ENCODE data around the gene ABTB1.

- PRO-cap, result no peak
- RAMPAGE, long total RNA, 2 experiments, result no peak in any of the 2 experiments
These were observed 53.7 kb downstream of the ROPN1B start for GRCh38 chr3:126022614-126023201.

DNA sequence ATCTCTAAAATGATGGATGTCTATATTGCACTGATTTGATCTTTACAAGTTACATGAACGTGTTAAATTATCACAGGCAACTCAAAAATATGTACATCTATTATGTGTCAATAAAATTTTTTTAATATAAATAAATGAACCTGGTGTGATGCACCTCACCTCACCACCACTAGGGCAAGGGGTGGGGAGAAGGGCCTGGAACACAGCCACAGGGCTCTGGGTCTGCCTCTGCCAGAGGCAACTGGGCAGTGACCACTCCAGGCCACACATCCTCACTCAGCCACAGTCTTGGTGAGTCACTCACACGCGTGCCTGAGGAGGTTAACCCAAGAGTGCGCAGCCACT, 2.4 kb downstream of the SLC41A3 start:
- PRO-cap, result no peak
- RAMPAGE, long total RNA, 2 experiments, result no peak in any of the 2 experiments

GRCh38 chr3:126179823-126180269, 540 bp downstream of the ALDH1L1 start:
- PRO-cap, result bidirectional peak, plus-strand start at chr3:126180076, minus-strand start at chr3:126179916
- RAMPAGE, long total RNA, 2 experiments, result no peak in any of the 2 experiments

- PRO-cap, result unidirectional peak, minus-strand start at chr3:126181477
- RAMPAGE, long total RNA, 2 experiments, result no peak in any of the 2 experiments
These were observed 913 bp upstream of the ALDH1L1 start for GRCh38 chr3:126181309-126181689.

GRCh38 chr3:126186715-126187106, 6.3 kb upstream of the ALDH1L1 start:
- PRO-cap, result no peak
- RAMPAGE, long total RNA, 2 experiments, result no peak in any of the 2 experiments

DNA sequence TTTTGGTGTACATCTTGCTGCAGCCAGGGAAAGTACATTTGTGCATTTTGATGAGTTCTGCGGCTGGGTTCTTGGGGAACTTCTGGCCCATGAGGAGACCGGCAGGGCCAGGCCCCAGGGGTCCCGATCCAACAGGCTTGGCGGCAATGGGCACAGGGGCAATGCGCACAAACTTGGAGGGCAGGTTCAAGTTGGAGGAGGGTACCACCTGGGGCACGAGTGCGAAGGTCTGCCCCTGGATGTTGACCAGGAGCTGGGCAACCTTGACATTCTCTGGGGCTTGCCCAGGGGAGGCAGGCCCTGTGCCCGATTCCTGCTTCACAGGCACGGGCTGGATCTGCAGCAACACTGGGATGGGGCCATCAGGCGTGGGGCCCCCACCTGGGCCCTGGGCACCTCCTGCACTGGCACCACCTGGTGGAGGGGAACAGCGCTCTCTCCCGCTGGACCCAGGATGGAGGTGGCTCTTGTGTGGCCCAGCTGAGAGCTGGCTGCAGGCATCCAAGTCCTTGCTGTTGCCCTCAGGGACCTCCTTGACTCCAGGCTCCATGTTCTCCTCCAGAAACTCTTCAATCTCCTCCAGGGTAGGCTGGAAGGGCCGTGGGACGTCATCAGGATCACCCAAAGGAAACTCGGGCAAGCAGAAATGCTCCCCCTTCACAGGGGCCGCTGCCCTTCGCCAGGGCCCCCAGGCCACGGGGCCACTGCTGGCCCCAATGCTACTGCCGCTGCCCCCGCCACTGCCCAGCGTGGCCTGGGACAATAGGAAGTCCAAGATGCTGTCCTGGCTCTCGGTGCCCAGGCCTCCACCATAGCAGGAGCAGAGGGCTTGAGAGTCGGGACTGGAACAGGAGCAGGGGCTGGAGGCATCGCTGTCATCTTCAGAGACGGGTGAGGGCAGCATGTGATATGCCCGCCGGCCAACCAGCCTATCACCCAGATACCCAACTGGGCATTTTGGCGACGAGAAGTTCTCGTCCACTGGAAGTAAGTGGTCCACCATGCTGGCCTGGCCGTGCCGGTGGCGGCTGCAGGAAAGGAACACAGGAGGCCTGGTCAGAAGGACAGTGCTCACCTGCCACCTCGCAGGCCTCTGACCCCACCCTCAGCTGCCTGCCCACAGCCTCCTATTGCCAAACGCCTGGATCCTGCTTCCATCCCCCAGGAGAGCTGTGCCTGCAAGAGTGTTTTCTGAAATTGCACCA, 4.9 kb downstream of the KLF15 start:
- PRO-cap, result no peak
- RAMPAGE, long total RNA, 2 experiments, result no peak in any of the 2 experiments

DNA sequence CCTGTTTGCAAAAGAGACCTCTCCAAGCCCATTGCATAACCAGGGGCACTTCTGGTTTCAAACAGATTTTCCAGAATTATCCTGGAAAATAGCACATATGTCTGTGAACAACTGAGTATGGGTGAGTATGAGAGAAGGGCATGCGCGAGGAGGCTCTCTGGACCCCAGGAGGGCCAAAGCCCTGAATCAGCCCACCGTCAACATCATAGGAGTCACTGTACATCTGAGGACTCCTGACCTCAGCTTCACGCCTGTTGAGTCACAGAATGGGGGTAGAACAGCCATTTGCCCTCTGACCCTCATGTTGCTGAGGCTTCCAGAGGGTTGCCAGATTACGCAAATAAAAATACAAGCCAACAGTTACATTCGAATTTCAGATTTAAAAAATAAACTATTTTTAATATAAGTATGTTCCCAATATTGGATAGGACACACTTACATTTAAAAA, 4.1 kb downstream of the KLF15 start:
- PRO-cap, result no peak
- RAMPAGE, long total RNA, 2 experiments, result no peak in any of the 2 experiments

DNA sequence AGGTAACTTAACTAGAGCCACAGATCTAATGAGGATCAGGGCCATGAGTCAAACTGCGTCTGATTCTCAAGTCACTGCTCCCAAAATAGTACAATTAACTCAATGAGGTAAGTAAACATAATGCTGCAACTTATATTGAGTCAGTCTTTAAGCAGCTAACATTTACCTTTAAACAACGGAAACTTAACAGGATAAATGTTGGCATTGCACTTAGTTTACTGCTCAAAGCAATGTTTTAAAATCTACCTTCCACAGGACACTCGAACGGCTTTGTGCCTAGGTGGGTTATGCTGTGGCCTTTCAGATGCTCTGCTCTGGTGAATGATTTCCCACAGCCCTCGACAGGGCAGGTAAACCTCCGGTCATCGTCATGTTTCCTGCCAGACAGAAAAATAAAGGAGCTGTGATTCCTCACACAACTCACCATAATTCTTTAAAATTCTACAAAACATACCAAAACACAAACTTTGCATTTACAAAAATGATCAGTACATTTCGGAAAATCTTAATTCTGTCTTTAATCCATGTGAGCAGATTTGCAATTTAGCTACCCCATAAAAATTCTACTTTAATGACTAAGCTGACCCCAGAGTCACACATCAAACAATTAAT, 4.9 kb downstream of the ZXDC start:
- PRO-cap, result no peak
- RAMPAGE, long total RNA, 2 experiments, result no peak in any of the 2 experiments

DNA sequence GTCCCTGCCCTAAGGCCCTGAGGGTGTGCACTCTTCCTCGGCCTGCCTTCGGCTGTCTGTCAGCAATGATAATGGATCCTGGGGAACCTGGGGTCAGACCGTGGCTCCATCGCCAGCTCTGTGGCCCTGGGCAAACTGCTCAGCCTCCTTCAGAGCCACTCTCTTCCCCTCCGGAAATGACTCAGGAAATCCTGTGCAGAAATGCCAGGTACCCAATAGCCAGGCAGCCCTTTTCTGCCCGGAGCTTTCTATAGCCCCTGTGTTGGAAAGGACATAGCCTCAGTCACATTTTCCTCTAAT, 11.4 kb upstream of the ZXDC start:
- PRO-cap, result no peak
- RAMPAGE, long total RNA, 2 experiments, result no peak in any of the 2 experiments

DNA sequence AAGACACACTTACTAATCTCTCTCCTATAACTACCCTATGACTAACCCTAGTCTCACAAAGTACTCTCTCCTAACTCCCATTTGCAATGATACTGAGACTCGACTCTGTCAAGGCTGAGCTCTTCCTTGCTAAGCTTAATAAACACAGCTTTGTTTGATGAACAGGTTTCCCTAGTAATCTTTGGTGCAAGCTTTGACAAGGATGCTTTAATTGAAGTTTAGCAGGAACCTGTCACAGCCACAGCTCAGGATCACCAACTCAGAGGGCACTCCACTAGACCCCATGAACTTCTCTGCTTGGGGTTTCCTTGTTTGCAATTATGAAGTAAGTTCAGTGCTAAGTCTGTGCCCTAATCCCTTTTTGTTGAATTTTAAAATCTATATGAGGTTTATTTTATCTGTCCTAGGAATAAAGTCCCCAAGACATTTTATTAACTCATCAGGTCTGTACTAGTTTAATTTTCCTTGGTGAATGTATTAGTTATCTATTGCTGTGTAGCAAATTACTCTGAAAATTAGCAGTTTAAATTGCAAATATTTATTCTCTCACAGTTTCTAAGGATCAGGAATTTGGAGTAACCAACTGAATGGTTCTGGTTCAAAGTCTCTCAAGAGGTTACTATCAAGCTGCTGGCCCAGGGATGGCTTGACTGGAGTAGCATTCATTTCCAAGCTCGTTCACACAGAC, 45.5 kb upstream of the C3orf22 start:
- PRO-cap, result no peak
- RAMPAGE, long total RNA, 2 experiments, result no peak in any of the 2 experiments

DNA sequence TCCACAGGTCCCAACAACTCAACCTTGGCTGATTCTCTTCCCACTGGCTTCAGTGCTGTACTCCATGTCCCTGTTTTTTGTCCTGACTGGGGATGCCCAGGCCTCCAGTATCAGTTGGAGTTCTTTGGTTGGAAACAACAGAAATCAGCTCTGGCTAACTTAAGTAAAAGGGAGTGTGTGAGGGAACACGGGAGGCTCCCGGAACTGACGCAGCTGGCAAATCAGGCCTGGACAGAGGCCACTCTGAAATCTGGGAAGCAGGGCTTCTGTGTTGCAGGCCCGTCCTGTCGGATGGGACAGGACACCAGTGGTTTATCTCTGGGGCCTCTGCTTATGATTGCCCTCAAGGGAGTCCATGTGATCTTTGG, 124.2 kb downstream of the CHCHD6 start:
- PRO-cap, result no peak
- RAMPAGE, long total RNA, 2 experiments, result no peak in any of the 2 experiments

GRCh38 chr3:126911190-126912316, 71.4 kb upstream of the PLXNA1 start:
- PRO-cap, result unidirectional peak, minus-strand start at chr3:126911525
- RAMPAGE, long total RNA, 2 experiments, result no peak in any of the 2 experiments

DNA sequence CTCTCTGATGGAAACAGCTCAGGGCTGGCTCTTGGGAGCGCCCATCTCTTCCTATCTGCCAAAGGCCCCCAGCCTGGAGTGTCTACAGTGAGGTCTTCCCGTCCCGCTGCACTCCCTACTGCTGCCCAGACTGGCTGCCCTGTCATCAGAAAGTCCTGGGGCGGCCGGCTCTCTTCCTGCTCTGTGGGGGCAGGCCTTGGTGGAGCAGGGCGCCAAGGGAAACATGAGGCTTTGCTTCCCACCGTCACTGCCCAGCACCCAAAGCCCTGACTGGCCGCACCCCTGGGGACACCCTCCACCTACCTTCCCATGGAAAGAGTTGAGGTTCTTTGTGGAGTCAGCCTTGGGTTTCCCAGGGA, 52.0 kb upstream of the PLXNA1 start:
- PRO-cap, result no peak
- RAMPAGE, long total RNA, 2 experiments, result no peak in any of the 2 experiments

DNA sequence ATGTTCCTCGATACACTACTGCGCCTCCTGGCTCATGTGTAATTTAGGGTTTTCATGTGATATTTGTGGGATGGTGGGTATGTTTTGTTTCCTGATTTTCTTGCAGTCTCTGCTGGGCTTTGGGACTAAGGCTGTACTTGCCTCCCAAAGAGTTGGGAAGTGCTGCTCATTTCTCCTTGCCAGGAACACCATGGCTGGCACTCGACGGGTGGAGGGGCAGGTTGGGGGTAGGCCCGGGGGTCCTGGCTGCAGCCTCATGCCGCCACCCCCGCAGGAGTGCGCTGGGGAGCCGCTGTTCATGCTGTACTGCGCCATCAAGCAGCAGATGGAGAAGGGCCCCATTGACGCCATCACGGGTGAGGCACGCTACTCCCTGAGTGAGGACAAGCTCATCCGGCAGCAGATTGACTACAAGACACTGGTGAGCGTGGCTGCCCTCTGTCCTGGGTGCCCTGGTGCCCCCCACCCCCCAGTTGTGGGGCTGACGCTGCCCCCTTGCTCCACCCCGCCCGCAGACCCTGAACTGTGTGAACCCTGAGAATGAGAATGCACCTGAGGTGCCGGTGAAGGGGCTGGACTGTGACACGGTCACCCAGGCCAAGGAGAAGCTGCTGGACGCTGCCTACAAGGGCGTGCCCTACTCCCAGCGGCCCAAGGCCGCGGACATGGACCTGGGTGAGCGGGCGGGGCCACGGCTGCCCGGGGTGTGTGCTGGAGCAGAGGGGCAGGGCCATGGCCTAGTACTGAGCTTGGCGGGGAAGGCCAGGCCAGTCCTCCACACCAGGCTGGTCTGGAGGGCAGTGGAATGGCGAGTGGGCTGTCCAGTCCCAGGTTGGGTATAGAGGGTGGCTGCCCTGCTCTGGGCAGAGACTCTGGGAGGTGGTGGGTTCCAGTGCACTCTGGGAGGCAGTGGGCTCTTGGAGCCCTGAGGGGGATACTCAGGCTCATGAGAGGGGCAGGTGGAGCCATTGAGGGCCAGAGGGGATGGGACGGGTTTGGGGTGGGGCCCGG, 45.1 kb downstream of the PLXNA1 start:
- PRO-cap, result no peak
- RAMPAGE, long total RNA, 2 experiments, result no peak in any of the 2 experiments

GRCh38 chr3:127028677-127029217, 45.8 kb downstream of the PLXNA1 start:
- PRO-cap, result no peak
- RAMPAGE, long total RNA, 2 experiments, result no peak in any of the 2 experiments

GRCh38 chr3:127456158-127456937, 134.2 kb downstream of the TPRA1 start:
- PRO-cap, result no peak
- RAMPAGE, long total RNA, 2 experiments, result no peak in any of the 2 experiments

- PRO-cap, result no peak
- RAMPAGE, long total RNA, 2 experiments, result start-site peak on the minus strand in 1 of 2 experiments, at chr3:127579783-127579913 at its widest, 5 reads per replicate
These were observed 10.7 kb downstream of the TPRA1 start for GRCh38 chr3:127579461-127580641.

DNA sequence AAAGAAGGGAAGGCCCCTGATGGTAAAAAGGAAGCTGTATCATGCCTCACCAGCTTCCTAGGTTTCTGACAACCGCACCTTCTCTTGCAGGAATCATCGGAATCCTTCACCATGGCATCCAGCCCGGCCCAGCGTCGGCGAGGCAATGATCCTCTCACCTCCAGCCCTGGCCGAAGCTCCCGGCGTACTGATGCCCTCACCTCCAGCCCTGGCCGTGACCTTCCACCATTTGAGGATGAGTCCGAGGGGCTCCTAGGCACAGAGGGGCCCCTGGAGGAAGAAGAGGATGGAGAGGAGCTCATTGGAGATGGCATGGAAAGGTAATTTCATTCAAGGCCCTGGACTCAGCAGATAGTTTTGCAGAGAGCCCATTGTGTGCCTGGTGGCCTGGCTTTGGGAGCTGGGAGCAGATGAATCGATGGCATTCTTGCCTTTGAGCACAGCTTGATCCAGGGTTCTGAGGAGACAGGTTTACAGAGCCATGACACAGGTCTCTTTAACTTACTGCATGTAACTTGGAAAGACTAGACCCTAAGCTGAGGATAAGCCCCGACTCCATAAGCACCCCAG, 1.1 kb downstream of the MCM2 start:
- PRO-cap, result no peak
- RAMPAGE, long total RNA, 2 experiments, result no peak in any of the 2 experiments

DNA sequence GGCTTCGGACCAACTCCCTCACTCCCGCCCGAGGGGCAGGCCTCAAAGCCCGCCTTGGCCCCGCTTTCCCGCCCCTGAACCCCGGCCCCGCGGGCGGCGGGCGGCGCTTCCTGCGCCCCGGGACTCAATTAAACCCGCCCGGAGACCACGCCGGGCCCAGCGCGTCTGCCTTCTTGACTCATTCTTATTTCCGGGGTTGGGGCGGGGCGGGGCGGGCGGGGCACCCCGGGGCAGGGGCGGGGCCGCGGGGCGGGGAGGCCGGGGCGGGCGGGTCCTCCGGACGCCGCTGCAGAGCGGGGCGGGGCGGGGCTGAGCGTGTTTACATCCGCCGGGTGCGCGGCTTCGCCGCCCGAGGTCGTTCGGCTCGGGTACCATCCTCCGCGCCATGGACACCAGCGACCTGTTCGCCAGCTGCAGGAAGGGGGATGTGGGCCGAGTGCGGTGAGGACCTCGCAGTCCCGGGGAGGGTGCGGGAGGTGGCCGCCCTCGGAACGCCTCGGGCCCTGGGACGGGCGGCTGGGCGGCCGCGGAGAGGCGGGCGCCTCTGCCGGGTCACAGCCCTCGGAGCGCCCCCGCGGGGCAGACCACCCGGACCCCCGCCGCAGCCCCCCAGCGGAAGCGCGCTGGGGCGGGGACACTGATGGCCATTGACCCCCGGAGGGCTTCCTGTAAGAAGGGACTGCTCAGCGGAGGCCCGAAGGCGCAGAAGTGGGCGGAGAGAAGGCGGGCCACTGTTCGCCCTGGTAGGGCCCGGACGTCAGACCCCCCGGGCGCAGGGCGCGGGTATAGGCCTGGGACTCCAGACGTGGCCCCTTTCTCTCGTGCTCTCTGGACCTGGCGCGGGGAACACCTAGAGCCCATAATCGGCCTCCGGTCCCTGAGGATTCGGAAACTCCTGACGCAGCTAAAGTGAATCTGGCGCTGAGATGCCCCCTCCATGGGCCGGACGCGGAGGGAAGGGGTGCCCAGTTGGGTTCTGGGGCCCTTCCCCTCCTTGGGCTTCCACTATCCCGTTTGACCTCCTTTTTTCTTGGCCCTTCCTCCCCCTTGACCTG, at the start of gene ABTB1:
Gene ABTB1 (plus strand): TSS at position 312 of the 1,055 bp plus-strand sequence.
- PRO-cap, result bidirectional peak, plus-strand start at position 291 of the sequence, minus-strand start at position 158 of the sequence; bidirectional peak, plus-strand start at position 773 of the sequence, minus-strand start at position 670 of the sequence
- RAMPAGE, long total RNA, 2 experiments, result no peak in any of the 2 experiments

DNA sequence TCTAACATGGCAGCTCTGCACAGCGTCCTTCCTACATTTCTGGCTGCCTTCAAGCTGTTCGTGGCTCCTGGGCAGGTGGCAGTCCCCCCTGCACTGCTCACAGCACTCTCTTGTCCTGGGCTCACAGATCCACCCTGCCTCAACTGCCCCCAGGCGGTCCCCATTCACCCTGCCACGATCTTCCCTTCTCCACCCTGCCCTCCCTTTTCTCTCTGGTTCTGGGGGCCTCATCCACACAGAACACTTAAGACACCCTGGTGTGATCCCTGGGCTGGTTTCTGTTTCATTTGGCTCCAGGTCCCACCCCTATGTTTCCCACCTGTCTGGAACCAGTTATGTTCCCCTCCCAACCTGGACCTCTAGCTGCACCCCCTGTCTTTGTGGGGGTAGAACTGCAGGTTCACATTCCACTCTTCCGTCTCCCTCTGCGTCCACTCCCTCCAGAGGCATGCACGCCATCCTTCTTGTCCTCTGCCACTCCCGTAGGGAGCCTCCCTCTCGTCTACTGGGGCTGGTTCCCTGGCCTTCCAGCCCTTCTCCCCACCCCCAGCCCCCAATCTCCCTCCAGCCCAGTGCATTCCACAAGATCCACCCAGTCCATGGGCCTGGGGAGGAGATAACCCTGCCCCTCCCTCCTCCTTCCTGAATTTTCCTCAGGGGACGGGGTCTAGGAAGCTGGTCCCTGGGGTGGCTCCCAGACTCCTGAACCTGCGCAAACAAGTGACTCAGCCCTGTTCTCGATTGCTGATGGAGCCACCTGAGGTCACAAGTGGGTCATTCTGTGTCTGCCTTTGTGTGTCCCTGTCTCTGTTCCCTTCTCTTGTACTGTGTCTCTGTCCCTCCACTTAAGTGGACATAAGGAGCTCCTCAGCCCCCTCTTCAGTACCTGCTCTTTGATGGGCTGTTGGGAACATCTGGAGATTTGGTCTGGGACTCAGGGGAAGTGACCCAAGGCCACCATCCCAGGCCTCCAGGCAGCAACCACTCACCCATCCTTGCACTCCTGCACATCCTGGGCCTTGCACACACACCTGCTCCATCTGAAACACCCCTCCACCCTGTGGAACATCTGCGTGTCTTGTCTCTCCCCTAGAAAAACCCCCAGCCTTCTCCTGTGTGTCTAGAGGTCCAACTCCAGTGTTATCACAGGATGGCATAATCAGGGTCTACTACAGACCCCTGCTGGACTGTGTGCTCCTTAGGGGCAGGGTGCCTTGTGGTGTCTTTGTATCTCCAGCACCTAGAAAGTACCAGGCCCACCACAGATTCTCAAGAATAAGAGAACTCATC, 73.9 kb downstream of the ABTB1 start:
- PRO-cap, result no peak
- RAMPAGE, long total RNA, 2 experiments, result no peak in any of the 2 experiments

Data from prostate gland (tissue), 2 donors.